ENCODE measurements around a stretch of chr15.

DNA sequence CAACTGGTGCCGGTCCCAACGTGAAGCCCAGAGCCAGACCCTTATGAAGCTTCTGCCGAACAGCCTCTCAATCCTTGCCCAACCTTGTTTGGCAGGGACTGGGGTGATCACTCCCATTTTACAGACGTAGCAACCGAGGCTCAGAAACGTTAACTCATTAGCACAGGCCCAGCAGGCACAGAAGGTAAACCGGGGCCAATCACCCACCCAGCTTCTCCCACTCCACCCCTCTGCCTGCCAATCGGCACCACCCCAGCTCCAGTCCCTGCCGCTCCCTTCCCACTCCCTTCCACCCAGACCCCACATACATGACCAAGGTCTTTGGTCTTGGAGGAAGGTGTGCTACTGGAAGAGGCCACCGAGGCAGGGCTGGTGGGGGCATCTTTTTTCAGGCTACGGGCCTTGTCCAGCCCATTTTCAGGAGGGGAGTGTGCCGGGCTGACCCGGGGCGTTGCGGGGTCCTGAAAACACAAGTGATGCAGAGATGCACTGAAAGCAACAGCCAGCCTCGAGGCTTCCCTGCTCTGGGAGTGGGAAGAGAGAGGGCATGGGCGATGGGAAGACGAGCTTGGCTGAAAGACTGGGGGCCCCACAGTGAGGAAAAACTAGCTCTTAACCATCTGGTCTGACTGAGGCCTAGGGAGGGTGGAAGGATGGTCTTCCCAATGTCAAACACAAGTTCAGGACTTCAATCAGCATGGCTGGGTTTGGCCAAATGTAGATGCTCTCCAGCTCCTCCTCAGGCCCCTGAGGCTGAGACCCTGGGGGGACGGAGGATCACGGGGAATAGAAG lies 39.2 kb downstream of the TLE3 start:
- PRO-cap, 3 experiments = no peak in any of the 3 experiments
- RAMPAGE, long total RNA = no peak

DNA sequence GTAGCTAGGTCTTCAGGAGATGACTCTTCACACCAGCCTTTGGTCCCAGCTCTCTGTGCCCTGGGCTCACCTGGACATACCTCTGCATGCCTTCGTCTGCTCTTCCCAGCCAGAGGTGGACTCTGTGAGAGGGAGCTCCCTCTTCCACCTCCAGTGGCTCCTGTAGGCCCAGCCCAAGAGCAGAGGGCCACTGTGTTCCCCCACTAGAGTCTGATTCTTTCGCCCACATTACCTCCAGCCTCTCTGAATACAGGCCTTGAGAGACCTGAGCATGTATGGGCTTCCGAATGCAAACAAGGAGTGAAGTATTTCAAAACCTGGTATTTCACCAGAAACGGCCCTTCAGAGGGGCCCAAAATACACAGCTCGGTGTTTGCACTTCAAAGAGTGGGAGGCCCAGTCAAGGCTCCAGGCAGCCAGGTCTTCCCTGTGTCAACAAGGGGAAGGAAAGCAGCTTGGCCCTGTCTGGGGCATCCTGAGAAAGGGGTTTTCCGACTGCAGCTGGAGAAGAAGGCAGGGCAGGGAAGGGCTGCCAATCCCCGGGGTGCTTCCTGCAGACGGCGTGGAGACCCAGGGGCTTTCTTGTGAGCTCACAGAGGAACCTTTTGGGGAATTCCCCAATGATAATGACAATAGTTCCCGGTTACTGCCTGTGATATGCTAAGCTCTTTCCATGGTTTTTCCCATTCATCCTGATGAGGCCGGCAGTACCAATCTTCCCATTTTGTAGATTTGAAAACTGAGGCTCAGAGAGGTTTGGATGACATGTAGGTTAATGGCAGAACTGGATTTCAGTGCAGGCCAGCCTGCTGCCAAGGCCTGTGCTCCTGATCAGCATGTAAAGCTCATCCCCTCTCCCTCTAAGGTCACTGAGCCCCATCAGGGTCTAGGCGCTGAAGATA lies 42.8 kb upstream of the TLE3 start:
- PRO-cap, 3 experiments = no peak in any of the 3 experiments
- RAMPAGE, long total RNA = no peak

GRCh38 chr15:70164866-70165809 lies 67.4 kb upstream of the TLE3 start:
- PRO-cap, 3 experiments = no peak in any of the 3 experiments
- RAMPAGE, long total RNA = no peak

GRCh38 chr15:70196503-70196994 lies 98.8 kb upstream of the TLE3 start:
- PRO-cap, 3 experiments = no peak in any of the 3 experiments
- RAMPAGE, long total RNA = no peak

GRCh38 chr15:70197734-70198239 lies 100.1 kb upstream of the TLE3 start:
- PRO-cap, 3 experiments = no peak in any of the 3 experiments
- RAMPAGE, long total RNA = no peak

DNA sequence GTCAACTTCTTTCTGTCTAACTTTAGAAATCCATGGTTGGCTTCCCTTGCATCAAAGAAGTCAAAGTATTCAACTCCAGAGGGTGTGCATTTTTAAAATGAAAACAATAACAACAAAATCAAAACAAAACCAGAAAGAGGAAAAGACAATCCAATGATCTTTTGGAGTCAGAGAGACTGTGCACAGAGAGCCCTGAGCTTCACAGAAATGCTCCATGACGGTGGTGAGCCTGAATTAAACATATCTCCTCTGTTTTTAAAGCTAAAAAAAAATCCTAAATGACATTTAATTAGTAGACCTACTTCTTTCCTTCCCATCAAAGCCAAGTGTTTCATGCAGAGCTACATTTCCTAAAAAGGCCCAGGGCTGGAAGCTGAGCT lies 230.7 kb upstream of the TLE3 start:
- PRO-cap, 3 experiments = no peak in any of the 3 experiments
- RAMPAGE, long total RNA = no peak

GRCh38 chr15:70348810-70349537 lies 251.3 kb upstream of the TLE3 start:
- PRO-cap, 3 experiments = no peak in any of the 3 experiments
- RAMPAGE, long total RNA = no peak

GRCh38 chr15:70474328-70474649 lies 289.1 kb downstream of the UACA start:
- PRO-cap, 3 experiments = no peak in any of the 3 experiments
- RAMPAGE, long total RNA = no peak

DNA sequence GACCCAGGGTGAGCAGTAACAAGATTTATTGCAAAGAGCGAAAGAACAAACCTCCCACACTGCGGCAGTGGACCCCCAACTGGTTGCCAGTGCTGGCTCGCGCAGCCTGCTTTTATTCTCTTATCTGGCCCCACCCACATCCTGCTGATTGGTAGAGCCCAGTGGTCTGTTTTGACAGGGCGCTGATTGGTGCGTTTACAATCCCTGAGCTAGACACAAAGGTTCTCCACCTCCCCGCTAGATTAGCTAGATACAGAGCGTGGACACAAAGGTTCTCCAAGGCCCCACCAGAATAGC lies 176.9 kb downstream of the UACA start:
- PRO-cap, 3 experiments = no peak in any of the 3 experiments
- RAMPAGE, long total RNA = no peak

DNA sequence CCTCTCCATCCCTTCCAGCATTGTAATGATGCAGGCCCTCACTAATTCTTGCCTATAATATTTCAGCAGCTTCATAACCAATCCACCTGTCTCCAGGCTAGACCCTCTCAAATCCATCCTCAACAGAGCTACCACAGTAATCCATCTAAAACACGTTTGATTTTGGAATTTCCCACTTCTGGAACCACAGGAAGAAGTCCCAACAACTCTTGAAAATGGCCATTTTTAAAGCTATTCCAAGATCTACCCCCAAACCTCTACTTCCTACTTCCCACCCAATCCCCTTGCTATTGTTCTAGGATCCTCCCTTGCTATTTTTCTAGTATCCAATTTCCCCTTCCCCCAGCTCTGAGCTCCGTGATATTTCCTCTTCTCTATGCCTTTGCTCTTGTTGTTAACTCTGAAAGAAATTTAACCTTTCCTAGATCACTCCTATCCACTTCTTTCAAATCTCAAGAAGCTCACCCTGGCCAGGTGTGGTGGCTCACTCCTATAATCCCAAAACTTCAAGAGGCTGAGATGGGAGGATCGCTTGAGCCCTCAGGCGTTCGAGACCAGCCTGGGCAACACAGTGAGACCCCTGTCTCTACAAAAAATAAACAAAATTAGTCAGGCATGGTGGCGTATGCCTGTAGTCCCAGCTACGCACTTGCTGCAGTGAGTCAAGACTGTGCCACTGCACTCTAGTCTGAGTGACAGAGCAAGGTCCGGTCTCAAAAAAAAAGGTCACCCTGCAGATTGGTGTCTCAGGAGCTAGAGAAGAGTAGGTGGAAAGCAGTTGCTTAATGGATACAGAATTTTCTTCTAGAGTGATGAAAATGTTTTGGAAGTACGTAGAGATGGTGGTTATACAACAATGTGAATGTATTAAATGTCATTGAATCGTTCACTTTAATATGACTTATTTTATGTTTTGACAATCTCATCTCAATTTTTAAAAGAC lies 13.0 kb downstream of the UACA start:
- PRO-cap, 3 experiments = no peak in any of the 3 experiments
- RAMPAGE, long total RNA = no peak

GRCh38 chr15:70913898-70914615 lies 21.4 kb downstream of the LRRC49 start:
- PRO-cap, 3 experiments = no peak in any of the 3 experiments
- RAMPAGE, long total RNA = no peak

GRCh38 chr15:71128174-71128559 lies 12.9 kb downstream of the THSD4 start:
- PRO-cap, 3 experiments = no peak in any of the 3 experiments
- RAMPAGE, long total RNA = no peak

DNA sequence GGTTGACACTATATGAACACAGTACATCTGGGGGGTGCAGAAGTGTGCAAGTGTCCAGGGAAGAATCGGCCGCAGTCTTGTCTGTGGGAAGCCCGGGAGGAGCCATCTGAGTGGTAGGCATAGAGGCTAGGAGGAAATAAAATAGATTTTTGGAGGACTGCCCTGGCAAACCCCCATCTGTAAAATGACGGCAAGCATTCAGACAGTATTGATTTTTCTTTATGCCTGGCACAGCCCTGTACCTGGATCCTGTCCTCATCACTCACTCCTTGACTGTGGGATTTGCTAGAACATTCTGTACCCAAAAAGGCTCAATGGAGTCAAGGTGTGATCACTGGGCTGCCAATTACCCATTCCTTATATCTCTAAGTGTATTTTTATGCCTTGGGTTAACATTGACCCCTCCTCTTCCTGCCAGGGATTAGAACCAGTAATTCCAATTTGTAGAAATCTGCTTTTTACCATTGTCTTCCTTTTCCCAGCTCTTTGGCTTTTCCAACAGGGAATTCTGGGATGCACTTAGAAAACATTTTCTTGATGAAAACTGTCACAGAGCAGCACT lies 31.4 kb downstream of the THSD4 start:
- PRO-cap, 3 experiments = no peak in any of the 3 experiments
- RAMPAGE, long total RNA = no peak

DNA sequence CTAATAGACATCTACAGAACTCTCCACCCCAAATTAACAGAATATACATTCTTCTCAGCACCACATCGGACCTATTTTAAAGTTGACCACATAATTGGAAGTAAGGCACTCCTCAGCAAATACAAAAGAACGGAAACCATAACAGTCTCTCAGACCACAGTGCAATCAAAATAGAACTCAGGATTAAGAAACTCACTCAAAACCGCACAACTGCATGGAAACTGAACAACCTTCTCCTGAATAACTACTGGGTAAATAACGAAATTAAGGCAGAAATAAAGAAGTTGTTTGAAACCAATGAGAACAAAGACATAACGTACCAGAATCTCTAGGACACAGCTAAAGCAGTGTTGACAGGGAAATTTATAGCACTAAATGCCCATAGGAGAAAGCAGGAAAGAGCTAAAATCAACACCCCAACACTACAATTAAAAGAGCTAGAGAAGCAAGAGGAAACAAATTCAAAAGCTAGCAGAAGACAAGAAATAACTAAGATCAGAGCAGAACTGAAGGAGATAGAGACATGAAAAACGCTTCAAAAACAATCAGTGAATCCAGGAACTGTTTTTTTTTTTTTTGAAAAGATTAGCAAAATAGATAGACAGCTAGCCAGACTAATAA lies 152.9 kb downstream of the THSD4 start:
- PRO-cap, 3 experiments = no peak in any of the 3 experiments
- RAMPAGE, long total RNA = no peak

DNA sequence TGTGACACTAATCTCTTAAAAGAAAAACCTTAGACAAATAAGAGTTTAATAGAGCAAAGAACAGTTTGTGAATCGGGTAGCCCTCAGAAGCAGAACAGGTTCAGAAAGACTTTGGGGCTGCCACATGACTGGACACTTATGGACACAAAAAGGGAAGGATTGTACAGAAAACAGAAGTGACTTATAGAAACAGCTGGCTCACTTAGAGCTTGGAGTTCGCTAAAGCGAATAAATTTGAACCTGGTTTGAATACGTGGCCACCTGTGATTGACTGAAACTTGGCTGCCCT lies 270.0 kb downstream of the THSD4 start:
- PRO-cap, 3 experiments = no peak in any of the 3 experiments
- RAMPAGE, long total RNA = no peak

DNA sequence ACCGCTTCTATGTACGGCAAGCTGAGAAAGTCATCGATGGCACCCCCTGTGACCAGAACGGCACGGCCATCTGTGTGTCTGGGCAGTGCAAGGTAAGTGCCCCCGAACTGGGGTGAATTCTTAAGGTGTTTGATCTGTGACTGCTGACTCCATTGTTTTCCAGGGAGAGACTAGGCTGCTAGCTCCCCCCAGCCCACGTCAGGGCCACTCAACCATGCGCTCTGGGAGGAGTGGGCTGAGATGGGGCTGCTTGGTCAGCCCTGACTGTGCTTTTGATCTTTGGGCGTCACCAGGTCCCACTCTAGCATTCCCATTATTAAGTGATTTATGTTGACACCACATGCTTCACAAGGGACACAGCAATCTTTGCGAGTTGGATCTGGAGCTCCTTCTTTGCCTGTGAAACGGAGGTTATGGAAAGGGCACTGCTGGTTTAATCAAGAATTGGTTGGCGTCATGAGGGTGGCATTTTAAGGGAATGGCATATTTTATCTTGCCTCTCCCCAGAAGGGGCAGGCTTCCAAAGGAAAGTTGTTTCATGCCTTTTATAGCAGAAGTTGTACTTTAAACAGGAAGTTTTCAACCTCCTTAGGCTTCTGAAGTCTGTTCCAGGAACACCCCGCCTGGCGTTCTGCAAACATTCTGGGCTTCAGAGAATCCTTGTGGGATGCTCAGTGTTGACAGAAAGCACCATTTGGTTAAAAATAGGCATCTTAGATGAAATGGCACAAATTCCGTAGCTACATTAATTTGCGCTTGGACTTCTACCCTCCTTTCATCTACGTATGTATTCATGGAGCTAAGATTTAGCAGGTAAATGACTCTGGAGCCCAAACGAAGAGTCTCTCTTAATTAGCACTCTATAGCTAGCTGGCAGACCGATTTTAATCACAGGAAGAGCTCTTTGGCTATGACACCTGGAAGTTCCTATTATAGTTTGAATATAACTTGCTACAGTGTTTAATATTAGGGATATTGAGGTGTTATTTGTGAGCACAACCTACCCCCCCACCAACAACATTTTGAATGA lies 296.8 kb downstream of the THSD4 start:
- PRO-cap, 3 experiments = peak in 1 of 3 experiments; most common plus-strand start position 400 of the sequence (in 1); most common minus-strand start position 406 of the sequence (in 1)
- RAMPAGE, long total RNA = no peak

GRCh38 chr15:71515378-71515599 lies 295.1 kb upstream of the NR2E3 start:
- PRO-cap, 3 experiments = no peak in any of the 3 experiments
- RAMPAGE, long total RNA = no peak

- PRO-cap, 3 experiments = no peak in any of the 3 experiments
- RAMPAGE, long total RNA = no peak
These were observed 230.5 kb upstream of the NR2E3 start for GRCh38 chr15:71579941-71580222.

DNA sequence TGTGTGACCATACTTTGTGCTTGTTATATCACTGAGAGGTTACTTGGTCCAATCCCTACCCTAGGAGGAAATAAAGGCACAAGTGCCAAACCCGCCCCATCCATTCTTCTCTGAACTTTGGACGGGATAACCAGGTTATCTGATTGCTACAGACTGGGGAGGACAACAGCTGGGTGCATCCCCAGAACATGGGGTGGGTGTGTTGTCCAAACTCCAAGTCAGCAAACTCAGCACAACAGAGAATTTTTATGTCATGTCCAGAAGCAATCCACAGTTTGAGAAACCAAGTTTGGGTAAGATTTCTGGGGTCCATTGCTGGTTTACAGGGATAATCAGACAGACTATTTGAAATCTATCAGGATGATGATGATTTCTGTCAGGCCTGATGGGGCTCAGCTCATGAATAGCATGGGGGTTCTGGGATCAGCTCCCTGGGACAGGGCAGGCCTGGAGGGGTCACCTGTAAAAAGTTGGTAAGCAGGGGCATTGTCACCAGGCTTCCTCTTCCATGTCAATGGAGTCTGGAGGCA lies 77.5 kb upstream of the NR2E3 start:
- PRO-cap, 3 experiments = no peak in any of the 3 experiments
- RAMPAGE, long total RNA = no peak

- PRO-cap, 3 experiments = no peak in any of the 3 experiments
- RAMPAGE, long total RNA = no peak
These were observed 52.5 kb upstream of the NR2E3 start for GRCh38 chr15:71757715-71758328.